Psoas muscle (tissue), 2 donors: ENCODE data around the gene COPS2.

DNA sequence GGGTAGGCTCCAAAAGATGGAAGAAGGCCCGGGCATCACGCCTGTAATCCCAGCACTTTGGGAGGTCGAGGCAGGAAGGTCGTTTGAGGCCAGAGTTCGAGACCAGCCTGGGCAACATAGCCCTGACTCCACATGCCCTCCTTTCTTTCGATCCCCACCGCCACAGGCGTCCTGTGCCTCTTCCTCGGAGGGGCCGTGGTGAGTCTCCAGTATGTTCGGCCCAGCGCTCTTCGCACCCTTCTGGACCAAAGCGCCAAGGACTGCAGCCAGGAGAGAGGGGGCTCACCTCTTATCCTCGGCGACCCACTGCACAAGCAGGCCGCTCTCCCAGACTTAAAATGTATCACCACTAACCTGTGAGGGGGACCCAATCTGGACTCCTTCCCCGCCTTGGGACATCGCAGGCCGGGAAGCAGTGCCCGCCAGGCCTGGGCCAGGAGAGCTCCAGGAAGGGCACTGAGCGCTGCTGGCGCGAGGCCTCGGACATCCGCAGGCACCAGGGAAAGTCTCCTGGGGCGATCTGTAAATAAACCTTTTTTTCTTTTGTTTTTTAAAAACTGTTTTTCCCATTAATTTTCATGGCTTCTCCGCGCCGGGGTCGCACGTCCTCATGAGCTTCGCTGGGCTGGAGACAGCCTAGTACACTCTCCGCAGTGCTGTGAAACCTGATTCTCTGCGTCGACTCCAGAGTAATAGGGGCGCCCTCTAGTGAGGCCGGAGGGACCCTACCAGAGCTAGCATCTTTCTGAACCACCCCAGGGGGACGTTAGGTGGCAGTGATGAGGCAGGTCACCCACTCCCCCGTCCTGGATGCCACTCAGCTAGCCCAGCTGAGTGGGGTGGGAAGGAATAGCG, 3.7 kb downstream of the DUOXA2 start:
- PRO-cap, 2 experiments = no peak in any of the 2 experiments

DNA sequence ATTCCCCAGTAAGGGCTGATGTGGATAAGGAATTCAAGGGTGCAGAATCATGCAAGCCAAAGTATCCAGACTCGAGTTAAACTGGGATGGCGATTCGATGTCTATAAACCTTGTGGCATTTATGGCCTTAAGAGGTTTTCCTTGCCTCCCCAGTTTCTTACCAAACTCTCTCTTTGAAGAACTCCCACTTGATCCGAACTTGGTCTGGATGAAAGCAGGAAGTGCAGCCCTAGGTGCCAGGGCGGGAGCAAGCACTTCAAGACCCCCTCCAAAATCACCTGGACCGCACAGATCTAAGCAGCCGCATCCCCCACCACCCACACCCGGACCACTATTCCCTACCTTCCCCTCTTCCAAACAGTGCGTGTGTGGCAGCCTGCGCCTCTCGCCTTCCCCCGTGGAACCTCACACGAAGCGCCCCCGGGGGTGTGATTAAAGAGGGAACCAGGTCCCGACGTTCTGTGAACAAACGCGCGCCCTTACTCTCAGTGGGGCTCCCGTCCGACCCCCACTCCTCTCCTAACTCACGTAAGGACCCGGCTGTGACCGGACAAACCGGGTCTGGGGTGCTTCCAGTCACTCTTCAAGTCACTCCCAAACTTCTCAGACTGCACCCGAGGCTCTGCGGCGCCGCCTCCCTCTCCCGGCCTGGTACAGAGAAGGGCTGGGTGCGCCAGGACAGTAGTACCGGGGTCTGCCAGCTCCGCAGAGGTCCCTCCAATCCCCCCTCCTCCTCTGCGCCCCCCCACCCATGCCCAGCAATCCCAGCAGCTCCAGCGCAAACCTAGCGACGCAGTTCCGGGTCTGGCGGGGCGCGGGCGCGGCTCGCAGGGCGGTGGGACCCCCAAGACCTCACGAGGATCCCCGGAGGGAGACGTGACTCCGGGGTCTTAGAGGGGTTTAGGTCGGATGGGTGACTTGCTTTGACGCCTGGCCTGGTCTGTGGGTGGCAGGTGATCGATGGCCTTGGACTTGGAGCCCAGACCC, 710 bp downstream of the DUOXA1 start:
- PRO-cap, 2 experiments = no peak in any of the 2 experiments

- PRO-cap, 2 experiments = no peak in any of the 2 experiments
Observed at GRCh38 chr15:45134533-45135868, 5.2 kb downstream of the DUOX1 start.

- PRO-cap, 2 experiments = no peak in any of the 2 experiments
Observed at GRCh38 chr15:45331768-45332306, 46.5 kb downstream of the GATM start.

DNA sequence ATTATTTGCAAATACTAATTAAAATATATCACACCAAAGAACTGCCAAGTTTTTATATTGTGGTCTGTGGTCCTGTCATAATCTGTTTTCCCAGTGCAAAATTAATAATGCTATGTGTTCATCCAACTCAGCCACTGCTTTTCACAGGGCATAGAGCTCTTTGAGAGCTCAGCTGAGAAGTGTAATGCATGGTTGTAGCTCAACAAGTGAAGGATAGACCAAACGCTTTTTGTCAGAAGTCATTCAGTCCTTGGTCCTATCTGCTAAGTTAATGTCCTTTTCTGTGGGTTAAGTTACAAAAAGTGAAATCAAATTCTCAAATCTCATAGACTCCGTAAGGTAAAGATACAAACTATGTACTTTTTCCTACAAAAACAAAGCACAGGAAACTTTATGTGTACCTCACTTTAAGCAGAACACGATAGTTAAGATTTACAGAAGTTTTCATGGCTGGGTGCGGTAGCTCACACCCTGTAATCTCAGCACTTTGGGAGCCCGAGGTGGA, 41.0 kb downstream of the SLC30A4 start:
- PRO-cap, 2 experiments = no peak in any of the 2 experiments

DNA sequence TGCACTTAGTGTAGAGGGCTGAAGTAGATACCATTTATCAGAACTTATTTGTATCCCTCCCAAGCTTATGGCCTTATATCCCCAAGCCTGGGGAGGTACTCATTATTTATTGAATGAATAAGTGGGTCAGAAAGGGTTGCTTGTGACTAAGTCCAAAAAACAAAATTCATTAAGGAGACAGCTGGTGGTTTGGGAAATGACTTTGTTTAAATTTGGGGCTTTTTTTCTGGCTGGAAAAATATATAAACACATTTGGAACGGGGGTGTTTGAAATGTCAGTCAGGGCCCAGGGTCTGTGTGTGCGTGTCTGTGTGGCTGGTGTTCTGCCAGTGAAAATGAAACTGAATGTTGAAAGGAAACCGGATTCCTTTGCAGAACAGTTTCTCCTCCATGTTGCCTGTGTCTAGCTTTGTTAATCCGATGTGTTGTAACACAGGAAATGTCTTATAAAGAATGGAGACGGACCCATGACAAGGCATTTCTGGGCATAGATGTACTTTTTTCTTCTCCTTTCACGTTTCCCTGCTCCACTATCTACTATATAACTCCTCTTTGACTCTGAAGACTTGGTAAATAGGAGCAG, 2.6 kb downstream of the SQOR start:
- PRO-cap, 2 experiments = peak in 1 of 2 experiments; most common plus-strand start position 284 of the sequence (in 1); most common minus-strand start position 325 of the sequence (in 1)

DNA sequence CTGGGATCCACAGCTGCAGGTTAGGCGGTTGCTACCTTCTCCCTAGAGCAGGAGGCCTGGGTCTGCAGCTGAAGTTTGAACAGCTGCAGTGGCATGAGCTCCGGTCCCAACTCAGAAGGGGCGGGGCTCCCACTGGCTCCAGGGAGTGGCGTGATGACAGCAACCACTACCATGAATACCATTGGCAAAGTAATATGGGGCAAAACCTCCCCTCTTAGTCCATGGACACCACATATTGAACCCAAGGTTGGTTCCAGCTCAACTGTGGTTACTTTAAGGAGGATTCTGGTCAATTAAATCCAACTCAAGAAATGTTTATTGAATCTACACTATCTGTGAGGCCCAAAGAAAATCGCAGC, 195.0 kb downstream of the SQOR start:
- PRO-cap, 2 experiments = no peak in any of the 2 experiments

- PRO-cap, 2 experiments = no peak in any of the 2 experiments
Observed at GRCh38 chr15:47183878-47184962, 533.1 kb upstream of the SEMA6D start.

- PRO-cap, 2 experiments = no peak in any of the 2 experiments
Observed at GRCh38 chr15:47673499-47673991, 43.8 kb upstream of the SEMA6D start.

DNA sequence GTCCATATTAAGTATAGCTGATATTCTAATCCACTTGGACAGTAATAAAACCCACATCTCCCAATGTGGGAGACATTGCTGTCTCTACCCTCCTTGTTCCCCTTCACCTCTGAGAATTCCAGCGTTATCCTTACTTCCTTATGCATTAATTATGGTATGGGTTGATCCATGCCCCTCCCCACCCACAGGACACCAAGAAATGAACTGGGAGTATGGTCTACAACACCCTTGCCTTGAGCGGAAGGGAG, 77.6 kb upstream of the SLC24A5 start:
- PRO-cap, 2 experiments = no peak in any of the 2 experiments

DNA sequence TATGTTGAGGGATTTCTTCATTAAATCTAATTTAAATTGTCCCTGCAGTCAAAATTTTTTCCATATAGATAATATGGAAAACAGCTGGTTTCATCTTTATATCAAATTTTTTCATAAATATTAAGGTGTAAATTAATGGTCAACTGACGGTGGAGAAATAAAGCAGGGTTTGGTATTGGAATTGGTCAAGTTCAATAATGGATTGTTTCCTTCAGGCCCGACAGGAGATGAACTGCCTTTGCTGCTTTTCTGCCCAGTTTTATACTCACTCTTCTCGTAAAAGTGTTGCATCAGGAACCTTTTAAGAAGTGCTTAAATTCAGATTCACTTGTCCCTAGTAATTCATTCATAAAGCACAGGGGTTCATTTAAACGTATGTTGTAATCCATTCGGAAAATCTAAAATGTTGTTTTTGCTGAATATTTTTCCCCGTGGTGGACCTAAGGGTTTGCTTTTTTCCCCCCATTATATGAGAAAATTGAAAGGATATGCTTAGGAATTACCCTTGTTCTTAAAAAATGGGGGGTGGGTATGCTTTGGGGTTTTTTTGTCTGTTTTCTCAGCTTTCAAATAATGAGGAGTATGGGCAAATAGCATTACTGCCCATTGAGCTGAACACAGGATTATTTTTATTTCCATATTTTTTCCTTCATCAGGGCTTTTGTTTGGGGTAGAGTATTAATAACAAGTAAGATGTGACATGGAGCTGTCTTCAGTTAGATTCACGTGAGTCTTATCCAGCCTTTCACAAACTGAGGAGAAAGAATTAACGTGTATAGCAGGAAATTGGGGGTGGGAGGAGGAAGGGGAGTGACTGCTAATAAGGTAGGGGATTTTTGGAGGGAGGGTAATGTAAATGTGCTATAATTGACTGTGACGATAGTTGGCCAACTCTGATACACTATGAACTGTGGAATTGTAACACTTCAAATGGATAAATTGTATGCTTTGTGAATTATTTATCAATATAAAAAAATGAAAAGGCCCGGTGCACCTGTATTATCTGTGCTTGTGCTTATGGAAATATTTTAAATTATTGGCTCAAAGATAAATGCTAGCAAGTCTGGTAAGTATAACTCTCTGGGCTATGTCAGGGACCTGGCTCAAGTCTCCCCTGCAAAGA, 8.6 kb downstream of the DUT start:
- PRO-cap, 2 experiments = no peak in any of the 2 experiments

DNA sequence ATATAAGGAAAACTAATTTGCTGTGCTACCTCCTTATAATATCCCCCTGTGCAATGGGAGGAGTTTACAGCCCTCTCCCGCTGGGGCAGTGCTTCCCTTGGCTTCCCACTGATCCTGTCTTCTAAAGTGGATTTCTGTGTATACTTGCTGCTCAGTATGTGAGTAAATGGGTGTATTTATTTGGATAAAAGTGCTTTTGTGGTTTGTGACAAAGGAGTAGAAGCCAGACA, 68.7 kb downstream of the DUT start:
- PRO-cap, 2 experiments = no peak in any of the 2 experiments

DNA sequence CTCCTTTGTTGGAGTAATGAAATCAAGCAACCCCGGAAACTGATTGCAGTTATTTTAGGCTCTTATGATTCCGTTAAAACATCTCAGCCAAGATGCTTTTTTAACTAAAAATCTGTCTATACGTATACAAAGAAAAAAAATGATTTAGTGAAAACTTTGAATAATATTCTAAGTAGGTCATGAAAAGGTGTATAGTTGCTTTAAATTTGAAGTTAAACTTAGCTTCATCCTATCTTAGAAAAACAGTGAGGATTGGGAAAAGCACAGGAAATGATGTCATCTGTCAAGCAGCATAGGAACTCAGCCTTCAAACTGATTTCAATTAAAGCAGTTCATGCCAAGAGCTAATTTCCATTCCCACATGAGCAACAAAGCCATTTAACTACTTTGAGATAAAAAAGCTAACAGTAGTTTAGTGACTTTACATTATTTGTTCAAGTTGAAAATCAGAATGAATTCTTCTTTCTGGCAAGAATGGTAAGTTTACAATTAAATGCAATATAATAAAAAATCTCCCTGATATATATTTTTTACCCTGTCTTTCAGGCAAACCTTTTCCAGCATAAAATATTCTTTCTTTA, 42.8 kb downstream of the FBN1 start:
- PRO-cap, 2 experiments = no peak in any of the 2 experiments

DNA sequence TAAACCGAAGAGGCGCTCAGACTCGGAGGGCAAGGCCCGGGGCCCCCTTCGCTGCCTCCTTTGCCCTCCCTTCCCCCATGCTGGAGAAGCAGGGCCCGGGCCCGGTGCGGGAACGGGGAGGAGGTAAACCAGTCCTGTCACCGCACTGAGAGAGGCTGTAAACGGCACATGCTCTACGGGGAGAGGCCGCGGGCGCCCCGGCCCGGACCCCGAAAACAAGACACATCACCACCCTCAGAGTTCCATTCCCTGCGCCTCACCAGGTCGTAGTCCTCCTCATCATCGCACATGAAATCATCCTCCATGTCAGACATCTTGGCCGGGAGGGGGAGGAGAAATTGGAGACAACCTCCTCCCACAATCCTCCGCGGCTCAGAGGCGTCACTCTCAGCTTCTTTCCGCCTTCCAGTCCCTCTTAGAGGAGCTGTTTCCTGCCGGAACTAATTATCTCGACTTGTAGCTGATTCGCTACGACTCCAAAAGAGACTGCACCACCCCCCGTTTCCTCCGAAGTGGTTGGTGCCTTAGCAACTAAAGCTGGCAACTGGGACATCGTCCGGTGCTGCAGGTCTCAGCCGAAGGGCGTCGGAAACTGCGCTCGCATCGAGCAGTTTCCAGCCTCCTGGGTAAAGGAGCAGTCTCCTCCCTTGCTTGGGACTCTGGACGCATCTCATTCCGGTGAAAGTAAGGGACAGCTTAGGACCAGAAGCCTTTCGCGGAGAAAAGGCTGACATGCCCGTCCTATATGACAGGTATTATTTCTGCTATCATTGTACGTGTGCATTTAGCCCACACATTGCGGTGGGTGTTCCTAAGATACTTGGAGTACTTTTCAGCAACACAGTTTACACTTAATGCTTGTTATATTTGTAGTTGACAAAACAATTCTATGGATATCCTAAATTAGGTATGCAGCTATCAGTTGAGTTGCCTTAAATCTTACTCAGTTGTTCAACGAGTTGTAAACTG, at the start of gene COPS2:
TSS of gene COPS2 (minus strand) at position 335 of the 969 bp plus-strand sequence.
- PRO-cap, 2 experiments = peak in 2 of 2 experiments; most common plus-strand start position 552 of the sequence (in 2); most common minus-strand start position 324 of the sequence (in 1)

DNA sequence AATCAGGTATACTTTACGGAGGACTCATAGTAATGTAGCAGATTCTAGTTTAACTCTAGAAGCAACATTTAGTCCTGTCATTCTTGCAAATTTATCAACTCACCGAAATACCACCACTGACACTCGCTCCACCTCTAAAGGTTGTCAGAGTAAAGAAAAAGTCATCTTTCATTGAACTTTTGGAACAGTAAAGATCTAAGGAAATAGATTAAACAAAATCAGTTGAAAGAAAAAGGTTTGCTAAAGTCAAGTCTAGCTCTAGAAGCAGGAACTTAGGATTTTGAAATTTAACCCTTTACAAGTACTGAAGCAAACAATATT, 8.8 kb downstream of the ATP8B4 start:
- PRO-cap, 2 experiments = no peak in any of the 2 experiments

DNA sequence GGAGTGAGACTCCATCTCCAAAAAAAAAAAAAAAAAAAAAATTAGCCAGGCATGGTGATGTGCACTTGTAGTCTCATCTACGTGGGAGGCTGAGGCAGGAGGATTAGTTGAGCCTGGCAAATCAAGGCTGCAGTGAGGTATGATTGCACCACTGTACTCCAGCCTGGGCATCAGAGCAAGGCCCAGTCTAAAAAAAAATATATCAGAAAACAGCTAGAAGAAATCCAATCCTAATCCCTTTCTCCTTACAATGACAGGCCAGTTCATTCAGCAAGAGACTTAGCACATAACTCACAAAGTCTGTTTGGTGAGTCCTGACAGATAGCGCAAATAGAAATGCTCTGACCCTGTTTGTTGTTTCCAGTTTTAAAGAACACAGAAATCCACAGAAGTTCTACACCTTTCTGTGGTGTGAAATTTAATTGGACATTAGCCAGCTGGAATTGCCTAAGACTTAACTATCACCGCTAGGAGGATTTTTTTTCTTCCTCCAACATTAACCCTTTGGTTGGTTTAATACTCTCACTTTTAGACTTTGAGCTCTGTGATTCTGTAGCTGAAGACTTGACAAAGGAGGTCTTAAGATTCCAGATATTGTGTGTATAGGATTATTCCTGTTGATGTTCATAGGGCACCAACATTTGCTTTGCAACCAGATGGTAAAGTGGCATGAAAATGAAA, 30.8 kb downstream of the HDC start:
- PRO-cap, 2 experiments = no peak in any of the 2 experiments

- PRO-cap, 2 experiments = no peak in any of the 2 experiments
Observed at GRCh38 chr15:50244713-50245268, 20.7 kb downstream of the HDC start.

- PRO-cap, 2 experiments = no peak in any of the 2 experiments
Observed at GRCh38 chr15:50343899-50344538, 11.0 kb downstream of the GABPB1 start.

GRCh38 chr15:50353604-50353859, 1.5 kb downstream of the GABPB1 start:
- PRO-cap, 2 experiments = no peak in any of the 2 experiments

DNA sequence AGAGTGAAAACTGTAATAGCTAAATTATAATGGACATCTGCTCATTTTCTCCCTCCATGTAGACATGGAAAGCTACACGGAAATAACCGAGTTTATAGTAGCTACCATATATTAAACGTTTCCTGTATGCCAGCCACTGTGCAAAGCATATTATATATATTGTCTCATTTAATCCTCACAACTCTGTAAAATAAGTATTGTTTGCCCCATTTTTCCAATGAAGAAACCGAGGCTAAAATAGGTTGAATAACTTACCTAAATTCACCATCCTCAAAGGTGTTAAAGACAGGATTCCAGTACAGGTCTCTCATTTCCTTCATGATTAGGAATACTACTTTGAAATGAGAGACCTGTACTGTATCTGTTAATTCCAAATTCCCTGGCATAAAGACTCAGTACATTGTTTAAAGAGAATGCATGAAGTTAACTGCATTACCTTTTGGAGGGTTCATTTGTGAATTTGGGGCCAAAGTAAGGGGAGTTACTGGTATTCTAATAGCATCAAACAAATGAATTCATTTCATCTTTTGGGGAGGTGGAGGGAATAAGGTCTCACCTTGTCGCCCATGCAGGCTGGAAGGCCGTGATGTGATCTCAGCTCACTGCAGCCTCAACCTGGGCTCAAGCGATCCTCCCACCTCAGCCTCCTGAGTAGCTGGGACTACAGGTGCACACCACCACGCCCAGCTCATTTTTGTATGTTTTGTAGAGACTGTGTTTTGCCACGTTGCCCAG, 5.2 kb upstream of the GABPB1 start:
- PRO-cap, 2 experiments = no peak in any of the 2 experiments